REH cell (cell line): ENCODE results near the genes PPA1 and EIF4EBP2.

- PRO-cap, result no peak
Observed at GRCh38 chr10:69421747-69422539, 5.2 kb upstream of the TACR2 start.

- PRO-cap, result no peak
Observed at GRCh38 chr10:69438554-69439218, 12.6 kb upstream of the TSPAN15 start.

DNA sequence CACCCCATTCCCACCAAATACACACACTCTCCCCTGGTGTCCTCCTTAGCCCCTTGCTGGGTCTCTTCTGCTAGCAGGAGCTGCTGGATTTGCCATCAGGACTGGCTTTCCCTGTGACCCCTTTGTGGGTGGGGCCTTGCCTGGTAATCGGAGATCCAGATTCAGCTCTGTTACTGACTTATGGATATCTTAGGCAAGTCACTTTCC is 1.5 kb downstream of the TSPAN15 start:
- PRO-cap, result no peak

DNA sequence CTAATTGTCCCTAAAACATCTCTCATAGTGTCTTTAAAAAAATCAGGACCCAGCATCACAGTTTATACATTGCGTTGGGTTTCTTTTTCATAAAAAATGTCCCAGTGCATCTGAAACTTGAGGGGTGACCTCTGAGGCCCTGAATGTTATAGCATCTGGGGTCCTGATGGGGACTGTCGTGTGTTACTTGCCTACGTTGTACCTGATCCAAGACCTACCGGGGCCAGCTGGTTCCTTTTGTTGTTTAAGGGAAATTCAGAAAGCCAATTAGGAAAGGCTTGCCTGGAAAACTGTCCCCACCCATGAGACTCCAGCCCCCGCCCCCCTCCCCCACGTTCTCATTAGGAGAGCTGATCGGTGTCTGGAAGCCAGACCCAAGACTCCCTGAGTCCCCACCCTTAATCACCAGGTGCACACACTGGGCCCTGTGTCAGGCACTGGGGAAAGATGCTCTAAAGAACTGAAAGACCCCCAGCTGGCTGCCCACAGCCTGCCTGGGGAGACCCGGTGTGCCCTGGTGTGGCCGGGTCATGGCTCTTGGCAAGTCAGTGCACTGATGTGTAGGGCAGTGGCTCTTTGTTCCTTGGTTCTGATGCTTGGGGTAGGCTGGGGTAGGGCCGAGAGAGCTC is 16.6 kb downstream of the TSPAN15 start:
- PRO-cap, result no peak

GRCh38 chr10:69474559-69475480 is 23.6 kb downstream of the TSPAN15 start:
- PRO-cap, result no peak

DNA sequence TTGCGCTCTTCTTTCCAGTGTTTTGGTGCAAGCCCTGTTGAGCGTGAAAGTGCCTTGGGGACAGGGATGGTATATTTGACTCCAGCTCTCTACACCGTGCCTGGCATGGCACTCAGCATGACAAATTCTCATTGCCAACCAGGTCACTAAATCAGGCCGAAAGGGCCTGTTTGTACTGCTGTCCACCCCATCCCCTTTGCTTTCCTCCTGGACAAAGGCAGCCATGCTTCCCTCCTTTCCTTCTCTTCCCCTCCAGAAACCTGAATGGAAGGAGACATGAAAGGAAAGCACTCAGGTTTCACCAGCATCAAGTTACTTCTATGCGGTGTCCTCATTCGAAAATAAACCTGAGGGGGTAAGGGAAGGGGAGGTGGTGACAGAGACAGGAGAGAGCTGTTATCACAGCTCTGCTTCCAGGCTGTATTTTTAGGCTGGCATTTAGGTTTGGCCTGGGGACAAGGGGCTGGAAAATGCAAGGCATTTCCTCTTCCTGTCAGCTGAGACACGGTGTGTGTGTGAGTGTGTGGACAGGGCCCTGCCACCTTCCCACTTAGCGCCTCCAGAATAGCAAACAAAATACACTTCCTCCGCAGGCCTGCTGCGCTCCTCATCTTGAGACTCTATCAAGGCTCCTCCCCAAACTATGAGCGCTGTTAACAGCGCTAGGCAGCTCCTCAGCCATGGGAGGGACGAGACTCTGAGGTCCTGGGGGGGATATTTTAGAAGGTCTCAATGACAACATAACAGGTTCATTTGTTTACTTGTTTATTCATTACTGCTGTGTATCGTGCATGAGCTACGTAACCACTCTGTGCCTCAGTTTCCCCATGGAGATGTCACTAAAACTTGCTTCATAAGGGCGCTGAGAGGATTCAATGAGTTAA is 79.8 kb upstream of the COL13A1 start:
- PRO-cap, result no peak

DNA sequence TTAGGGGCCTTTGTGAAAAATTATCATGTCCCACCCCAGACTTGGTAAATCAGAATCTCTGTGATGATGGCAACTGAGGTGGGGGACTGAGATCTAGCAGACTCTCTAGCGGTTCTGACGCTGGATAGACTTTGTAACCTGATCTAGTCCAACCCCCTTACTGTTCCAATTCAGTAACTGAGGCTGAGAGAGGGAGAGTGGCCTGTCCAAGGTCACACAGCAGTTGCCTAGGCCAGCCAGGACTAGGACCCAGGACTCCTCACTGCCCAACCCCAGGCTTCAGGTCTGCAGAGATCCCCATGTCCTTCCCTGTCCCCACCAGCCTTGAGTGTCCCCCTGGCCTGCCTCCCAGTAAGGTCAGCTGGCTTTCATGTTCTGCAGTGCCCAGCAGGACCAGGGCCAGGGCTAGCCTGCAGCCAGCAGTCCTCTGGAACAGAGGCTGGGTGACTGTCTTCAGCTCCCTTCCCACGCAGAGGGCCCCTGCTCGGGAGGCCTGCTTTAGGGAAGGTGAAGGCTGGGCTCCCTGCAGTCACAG is 71.6 kb upstream of the COL13A1 start:
- PRO-cap, result no peak

GRCh38 chr10:69911839-69912060 is 110.0 kb downstream of the COL13A1 start:
- PRO-cap, result no peak

- PRO-cap, result no peak
Observed at GRCh38 chr10:70137889-70138690, 5.5 kb upstream of the AIFM2 start.

DNA sequence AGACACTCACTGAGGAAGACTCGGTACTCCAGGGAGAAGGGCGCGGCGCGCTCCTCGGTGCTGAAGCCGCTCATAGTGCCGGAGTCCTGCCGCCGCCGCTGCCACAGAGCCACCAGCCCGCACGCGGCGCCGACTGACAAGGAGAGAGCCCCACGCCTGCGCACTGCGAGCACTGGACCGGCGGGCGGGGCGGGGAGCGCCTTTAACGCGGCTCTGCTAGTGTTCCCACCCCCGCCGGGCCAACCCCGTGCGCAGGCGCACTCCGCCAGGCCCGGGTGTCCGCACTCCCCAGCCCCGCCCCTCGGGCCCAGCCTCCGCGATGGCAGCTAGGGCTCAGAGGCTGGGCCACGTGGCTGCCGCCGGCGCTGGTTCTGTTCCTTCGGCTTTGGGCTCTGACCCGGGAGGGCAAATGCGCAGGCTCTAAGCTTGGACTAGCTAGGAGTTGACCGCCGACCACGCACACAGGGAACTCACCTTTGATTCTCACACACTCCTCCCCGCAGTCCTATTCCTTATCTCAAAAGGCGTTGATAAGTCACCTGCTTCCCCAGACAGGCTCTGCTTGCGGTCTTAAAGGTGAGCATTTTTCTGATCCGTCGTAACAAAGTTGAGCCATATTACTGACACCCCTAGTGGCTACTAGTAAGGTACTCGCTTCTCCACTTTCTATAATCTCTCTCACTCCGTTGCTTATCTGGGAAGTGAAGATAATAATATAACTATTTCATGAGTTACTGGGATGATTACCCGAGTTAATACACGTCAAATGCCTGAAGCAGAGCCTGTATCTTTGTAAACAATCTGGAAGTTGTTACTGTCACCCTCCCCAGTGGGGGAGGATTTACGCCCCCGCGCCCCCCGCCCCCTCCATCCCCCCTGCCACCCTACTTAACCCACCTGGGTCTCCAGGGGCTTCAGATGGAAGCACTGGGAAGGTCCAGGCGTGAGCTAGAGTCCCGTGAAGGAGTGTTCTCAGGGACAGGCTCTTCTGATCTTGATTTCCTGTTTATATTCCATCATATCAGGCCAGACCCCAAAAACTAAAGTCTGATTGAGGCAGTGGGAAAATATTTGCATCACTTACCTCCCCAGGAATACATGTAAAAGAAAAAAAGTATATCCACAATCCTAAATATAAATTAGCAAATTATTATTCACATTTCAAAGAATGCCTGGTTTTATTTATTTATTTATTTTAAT is at the start of gene PPA1:
Gene PPA1, minus strand, starts transcription at position 176 of the 1,200 bp plus-strand sequence.
- PRO-cap, result bidirectional peak, plus-strand start at position 313 of the sequence, minus-strand start at position 138 of the sequence

DNA sequence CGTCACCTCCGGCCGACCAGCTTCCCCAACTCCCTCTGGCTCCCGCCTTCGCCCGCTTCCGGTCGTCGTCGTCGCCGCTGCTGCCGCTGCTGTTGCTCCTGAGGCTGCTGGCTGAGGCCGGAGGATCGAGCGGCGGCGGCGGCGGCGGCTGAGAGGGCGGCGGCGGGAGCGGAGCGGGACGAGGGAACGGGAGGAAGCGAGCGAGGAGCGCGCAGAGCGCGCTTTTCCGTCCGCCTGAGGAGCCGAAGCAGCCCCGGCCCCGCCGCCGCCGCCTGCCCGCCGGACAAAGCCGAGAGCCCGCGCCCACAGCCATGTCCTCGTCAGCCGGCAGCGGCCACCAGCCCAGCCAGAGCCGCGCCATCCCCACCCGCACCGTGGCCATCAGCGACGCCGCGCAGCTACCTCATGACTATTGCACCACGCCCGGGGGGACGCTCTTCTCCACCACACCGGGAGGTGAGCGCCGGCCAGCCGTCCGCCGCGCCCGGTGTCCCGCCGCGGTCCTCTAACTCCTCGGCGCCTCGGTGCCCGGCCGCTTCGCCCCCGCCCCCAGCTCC is at the start of gene EIF4EBP2:
Gene EIF4EBP2, plus strand, starts transcription at position 55 of the 557 bp plus-strand sequence.
- PRO-cap, result bidirectional peak, plus-strand start at position 58 of the sequence, minus-strand start outside the sequence

- PRO-cap, result no peak
Observed at GRCh38 chr10:70494266-70494648, 15.7 kb downstream of the PALD1 start.

DNA sequence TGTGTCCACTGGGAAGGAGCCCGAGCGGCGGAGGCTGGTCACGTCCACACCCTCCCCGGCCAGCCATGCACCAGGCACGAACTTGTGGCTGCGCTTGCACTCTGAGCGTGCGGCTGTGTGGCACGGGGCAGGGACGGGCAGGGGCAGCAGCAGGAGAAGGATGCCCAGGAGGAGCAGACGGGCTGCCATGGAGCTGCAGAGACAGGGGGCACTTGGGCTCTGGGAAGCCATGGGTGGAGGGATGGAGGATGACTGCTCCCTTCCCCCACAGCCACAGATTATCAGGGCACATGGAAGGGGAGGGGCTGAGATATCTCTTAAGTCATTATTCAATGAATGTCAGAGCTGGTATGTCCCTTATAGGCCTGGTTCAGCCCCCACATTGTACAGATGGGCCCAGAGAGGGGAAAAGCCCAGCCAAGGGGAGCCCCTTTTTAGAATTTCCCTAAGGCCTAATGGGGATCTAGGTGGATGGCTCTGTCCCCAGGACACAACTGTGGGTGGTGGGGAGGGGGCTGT is 1.8 kb downstream of the PRF1 start:
- PRO-cap, result no peak

DNA sequence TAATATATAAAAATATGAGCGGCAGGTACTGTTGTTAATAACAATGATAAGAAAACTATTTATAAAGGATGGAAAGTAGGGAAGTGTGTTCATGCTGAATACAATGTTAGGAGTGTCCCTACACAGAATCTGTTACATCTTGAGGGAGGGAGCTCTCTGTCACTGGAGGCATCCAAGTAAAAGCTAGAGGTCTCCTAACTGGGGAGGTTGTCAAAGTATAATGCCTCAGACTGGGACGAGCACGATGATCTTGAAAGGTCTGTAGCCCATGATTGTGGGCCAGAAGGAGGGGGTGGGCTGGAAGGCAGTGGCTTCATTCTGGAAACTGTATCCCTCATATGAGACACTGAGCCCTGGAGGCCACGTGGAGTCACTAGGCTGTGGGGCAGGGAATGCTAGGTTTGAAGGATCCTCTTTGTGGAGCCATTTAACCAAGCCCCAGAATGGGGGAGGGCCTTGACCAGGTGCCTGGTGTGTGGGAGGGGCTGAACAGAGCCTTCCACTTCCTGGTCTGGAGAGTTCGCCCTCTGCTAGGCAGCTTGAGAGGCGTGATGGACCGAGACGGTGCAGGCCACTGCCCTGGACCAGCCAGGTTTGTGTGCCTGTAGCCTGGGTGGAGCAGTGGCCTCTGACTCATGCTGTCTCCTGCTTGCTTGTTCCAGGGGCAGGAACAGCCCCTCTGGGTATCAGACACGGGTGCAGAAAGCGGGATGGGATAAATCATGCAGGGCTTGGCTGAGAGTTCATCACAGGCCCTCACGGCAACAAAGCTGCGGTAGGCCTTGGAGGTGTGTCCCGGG is 27.2 kb downstream of the ADAMTS14 start:
- PRO-cap, result no peak

DNA sequence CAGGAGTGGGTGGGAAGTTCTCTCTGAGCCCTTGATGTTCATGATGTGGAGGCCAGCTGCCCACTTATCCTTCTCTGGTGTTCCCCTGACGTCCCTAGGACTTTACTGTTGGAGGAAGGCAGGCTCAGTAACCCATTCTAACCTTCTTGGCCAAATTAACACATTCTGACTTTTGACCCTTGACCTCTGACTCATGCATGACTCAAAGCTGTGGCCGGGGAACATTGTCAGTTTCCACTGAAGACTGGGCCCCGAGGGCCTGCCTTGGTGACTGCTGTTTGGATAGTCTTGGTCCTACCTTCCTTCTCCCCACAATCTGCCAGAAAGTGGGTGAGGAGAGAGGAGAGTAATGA is 43.5 kb downstream of the ADAMTS14 start:
- PRO-cap, result no peak

DNA sequence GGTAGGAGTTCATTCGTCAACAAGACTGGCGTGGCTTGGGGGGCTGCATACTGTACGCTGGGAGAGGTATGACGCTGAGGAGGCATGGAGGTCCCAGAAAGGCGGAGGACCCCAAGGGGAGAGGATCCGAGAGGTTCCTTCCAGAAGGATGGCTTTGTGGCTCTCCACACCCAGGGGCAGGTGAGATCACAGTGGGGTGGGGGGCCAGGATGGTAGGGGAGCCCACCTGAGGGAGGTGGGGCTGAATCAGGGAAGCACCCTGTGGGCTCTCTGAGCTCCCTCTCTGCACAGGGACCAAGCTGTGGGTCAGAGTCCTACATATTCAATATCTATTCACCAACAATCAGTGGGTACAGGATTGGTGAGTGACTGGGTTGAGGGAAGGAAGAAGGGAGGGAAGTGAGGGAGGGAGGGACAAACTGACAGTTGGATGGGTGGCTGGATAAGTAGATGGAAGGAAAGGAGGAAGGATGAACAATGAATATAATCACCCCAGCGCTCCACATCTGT is 33.9 kb downstream of the UNC5B start:
- PRO-cap, result no peak

DNA sequence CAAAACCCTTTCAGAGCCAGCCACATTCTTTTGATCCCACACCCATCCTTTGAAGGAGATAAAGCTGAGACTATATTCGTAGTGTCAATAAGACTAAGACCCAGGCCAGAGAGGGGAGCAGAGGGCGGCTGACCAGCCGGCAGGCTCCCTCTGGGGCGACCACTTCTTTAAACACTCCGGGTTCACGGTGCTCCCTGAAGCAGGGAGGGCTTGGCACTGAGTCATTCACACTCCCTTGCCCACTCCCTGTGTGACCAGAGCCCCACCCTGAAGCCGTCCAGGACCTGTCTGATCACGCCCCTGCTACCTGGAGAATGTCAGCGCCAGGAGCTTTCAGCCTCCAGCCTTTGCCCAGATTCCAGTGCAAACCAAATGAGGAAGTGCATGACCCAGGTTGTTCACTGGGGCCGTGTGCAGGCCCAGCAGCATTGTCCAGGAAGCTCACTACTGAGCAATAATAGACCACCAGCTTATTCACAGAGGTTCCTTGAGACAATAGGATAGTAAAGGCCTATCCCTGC is 34.4 kb downstream of the UNC5B start:
- PRO-cap, result no peak

DNA sequence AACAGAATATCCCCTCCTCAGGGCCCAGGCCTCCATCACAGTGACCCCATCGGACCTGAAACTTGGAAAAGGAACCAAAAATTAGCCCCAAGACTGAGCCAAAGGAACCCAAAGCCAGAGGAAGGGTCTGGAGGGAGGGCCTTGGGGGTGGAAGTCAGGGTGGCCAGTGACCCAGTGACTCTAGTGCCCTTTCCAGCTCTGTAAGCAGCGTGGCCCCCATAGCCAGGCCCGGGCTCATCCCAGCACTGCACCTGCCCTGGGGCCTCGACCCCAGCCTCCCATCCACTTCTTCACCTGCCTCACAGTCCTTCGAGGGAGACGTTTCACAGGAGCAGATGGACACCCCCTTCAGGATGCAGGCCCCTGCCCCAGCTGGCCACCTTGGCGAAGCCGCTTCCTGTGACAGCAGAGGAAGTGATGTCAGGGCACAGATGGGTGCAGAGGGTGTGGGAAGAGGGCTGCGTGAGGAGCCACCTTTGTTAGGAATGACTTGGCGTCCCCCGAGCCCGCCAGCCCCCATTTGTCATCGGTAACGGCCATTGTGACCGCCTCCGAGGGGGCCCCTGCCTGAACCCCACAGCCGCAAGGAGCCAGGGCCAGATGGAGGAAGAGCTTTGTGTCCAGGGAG is 47.5 kb upstream of the SLC29A3 start:
- PRO-cap, result no peak

GRCh38 chr10:71639193-71639775 is 80.3 kb downstream of the C10orf105 start:
- PRO-cap, result no peak

DNA sequence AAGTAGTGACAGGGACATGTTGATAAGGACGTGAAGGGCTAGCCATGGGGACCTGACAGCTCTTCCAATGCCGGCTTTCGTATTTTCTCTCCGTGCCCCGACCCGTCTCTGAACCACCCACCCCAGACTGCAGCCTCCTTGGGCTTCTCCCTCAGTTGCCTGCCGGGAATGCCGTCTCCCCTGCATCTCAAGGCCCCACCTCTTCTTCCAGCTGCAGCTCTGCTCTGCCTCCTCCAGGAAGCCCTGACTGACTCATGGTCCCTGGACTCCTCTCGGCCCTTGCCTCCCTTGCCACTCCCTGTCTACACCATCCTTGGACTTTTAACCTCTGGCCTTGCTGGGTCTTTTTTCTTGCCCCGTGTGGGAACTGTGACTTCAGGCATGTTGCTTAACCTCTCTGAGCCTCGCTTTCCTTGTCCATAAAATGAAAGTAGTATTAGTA is 56.3 kb downstream of the C10orf105 start:
- PRO-cap, result no peak